ENCODE results near the genes CCL3, CCL3L3, C17orf78 and MRPL45.

DNA sequence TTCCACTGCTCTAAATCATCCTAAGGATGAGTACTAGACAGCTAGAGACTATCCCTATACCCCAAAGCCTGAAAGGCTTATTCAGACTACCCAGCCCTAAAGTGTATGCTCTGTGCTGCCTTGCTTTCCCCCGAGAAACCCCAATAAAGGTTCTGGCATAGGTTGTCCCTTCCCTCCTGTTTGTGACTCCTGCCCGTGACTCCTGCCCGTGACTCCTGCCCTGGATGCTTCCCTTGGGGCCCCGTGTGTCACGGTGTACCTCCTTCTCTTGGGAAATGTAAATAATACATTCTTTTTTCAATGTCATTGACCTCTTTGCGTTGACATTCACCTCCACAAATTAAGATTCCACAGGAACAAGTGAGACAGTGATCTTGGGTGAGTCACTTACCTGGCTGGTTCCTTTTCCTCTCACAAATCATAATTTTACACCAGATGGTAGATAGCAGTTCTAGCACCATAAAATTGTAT lies 682 bp downstream of the CCL15 start:
- PRO-cap: no peak
- RAMPAGE, long total RNA, 2 experiments: no peak in any of the 2 experiments

GRCh38 chr17:36087889-36088683 lies 1.9 kb downstream of the CCL3 start:
- PRO-cap: no peak
- RAMPAGE, long total RNA, 2 experiments: no peak in any of the 2 experiments

DNA sequence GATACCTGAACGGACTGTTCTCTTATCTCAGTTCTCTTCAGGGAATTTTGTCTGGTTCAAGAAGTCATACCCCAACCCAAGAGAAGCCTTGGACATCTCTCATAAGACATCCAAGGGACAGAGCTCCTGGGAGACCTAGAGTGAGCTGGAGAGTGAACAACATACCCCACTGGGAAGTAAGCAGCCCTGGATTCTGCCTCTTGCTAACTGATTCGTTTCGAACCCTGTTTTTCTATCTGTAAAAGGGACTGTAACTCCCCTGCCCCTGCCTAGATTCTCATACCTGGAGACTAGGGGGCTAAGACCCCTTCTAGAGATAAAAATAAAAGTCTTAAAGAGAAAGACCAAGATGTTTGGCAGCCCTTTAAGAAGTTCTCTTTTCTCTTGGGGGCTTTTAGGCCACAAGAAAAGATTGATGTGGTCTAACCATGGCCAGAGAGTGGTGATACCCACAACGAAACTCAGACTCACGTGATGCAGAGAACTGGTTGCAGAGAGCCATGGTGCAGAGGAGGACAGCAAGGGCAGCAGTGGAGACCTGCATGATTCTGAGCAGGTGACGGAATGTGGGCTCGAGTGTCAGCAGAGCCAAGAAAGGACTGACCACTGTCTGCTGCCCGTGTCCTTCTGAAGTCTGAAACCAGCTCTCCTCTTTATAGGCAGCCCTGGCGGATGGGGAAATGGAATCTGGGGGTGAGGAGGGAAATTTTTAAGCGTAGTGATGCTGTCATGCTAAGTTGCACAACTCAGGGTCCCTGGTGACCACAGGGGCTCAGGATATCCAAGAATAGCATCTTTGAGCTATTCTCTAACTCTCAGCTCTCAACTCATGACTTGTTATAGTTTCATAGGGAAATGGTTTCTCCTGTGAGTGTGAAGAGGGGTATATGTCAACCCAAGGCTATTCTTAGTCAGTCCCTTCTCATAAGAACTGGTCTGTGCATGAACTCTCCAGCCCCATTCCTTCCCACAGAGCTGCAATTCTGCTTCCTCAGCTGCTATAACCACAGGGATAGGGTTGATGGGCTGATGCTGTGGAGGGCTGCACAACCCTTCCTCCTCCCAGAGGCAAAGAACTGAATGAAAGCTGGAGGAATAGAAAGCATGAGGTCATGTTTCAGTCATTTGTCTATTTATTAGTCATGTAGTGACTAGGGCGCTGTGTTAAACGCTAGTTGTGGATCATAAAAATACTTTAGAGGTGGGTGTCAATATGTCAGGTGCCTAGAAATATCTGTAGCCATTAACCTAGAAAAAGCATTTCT lies at the start of gene CCL3:
TSS of gene CCL3 (minus strand) at position 629 of the 1,265 bp plus-strand sequence.
- PRO-cap: unidirectional peak, minus-strand start at position 629 of the sequence
- RAMPAGE, long total RNA, 2 experiments: no peak in any of the 2 experiments

DNA sequence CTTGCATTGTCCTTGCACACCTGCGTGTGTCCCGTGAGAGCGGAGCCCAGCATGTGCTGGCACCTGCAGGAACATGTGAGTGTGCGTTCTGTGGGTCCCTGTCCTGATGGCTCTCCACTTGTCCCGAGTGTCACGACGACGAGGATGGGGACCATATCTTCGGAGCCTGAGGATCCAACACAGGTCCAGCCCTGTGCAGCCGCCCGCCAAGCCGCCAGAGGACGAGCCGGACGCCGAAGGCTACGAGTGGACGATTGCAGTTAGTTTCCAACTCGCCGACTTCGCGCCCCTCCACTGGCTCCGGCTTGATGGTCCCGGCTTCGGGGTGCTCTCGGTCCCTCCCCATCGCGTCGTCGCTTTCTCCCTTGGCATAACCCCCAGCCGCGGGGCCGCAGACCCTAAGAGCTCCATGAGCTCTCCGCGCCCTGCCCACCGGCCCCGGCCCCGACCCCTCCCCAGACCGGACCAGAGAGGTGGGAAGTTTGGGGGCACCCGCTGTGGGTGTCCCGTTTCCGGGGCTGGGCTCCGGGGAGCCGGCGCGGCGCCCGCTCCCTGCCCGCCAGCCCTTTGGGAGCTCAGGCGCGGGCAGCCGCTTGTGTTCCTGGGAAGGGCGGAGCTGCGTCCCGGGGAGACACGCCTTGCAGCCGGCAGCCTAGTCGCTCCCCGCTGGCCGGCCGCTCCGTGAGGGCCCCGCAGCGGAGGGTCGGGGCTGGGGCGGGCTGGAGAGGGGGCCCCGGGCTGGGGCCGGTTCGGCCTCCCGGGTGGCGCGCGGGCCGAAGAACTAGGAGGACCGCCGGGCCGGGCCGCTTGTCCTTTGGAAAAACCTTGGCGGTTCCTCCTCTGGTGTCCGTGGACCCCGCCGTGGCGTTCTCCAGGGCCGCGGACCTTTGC lies 6.3 kb upstream of the TBC1D3B start:
- PRO-cap: bidirectional peak, plus-strand start at position 666 of the sequence, minus-strand start at position 569 of the sequence
- RAMPAGE, long total RNA, 2 experiments: no peak in any of the 2 experiments

DNA sequence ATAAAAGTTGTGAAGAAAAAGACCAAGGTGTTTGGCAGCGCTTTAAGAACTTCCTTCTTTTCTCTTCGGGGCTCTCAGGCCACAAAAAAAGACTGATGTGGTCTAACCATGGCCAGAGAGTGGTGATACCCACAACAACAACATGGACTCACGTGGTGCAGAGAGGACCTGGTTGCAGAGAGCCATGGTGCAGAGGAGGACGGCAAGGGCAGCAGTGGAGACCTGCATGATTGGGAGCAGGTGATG lies 189 bp downstream of the CCL3L3 start:
- PRO-cap: no peak
- RAMPAGE, long total RNA, 2 experiments: no peak in any of the 2 experiments

GRCh38 chr17:36196696-36197165 lies at the start of gene CCL3L3:
Gene CCL3L3 (minus strand): TSS chr17:36196758.
- PRO-cap: no peak
- RAMPAGE, long total RNA, 2 experiments: no peak in any of the 2 experiments

DNA sequence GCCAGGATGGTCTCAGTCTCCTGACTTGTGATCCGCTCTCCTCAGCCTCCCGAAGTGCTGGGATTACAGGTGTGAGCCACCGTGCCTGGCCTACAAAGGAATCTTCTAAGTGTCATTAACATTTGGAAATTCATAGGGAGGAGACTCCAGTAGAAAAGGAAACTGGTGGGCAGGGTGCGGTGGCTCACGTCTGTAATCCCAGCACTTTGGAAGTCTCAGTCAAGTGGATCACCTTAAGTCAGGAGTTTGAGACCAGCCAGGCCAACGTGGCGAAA lies 22.8 kb upstream of the DHRS11 start:
- PRO-cap: no peak
- RAMPAGE, long total RNA, 2 experiments: no peak in any of the 2 experiments

DNA sequence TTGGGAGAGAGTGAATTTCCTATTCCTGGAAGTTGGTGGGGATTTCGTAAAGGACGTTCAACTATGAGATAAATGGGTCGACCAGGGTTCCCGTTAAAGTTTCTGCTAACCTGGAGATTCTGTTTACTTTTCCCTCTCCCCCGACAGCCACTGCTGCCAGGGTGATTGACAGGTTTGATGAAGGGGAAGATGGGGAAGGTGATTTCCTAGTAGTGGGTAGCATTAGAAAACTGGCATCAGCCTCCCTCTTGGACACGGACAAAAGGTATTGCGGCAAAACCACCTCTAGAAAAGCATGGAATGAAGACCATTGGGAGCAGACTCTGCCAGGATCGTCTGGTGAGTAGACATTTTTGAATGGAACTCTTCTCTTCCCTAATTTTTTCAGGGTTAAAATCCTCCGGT lies 1.3 kb downstream of the AATF start:
- PRO-cap: no peak
- RAMPAGE, long total RNA, 2 experiments: no peak in any of the 2 experiments

DNA sequence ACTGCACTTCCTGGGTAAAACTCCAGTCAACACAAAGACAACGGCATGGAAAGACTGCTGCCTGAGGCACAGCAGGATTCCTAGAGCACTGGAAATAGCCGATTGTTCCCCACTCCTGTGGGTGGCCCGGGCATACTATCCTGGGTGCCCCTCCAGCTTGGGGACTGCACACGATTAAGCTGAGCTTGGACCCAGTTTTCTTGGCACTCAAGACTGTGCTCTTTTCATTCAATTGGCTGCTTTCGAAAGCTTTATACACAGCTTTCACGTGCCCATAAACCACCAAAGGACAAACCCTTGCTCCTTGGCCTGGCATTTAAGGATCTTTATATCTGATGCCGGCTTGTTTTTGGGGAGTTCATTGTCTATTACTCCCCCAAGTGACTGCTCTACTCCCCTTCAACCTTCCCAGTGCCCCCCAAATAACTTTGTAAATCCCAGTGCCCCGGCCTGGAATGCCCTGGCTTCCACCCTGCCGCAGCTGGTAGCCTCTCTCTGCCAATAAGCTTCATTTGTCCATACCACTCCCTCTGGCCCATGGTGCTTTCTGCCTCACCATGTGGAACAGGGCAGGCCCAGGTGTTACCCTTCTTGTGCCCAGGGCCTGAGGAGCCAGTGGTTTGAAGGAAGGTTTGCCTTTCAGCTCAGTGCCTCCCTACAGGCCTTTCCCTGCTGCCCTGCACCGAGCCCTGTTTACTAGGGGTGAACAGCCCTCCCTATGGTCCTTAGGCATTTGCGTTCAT lies 134.1 kb downstream of the AATF start:
- PRO-cap: no peak
- RAMPAGE, long total RNA, 2 experiments: no peak in any of the 2 experiments

GRCh38 chr17:37089915-37090543 lies 141.3 kb downstream of the AATF start:
- PRO-cap: unidirectional peak, plus-strand start at chr17:37090389
- RAMPAGE, long total RNA, 2 experiments: no peak in any of the 2 experiments

DNA sequence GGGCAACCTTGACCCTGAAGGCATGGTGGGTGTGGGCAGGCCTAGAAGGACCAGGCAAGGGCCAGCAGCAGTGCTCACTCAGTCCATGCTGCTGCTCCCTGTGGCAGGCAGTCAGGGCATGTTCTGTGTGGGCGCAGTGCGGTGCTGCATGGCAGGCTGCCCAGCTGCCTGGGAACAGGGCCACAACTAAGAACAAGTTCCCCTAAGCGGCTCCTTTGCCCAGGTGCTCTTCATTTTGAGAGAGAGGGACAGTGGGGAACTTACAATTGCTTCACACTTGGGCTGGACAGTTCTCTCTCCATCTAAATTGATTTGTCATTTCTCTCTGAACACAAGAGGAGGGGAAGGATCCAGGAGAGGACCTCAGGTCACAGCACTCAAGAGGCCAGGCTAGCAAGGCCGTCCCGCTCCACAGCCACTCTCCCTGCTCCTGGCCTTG lies 158.8 kb downstream of the AATF start:
- PRO-cap: no peak
- RAMPAGE, long total RNA, 2 experiments: no peak in any of the 2 experiments

- PRO-cap: no peak
- RAMPAGE, long total RNA, 2 experiments: start-site peak on the minus strand in 1 of 2 experiments, at chr17:37301463-37301739 at its widest, 14 reads per replicate
Observed at GRCh38 chr17:37301118-37301891, 74.5 kb upstream of the C17orf78 start.

DNA sequence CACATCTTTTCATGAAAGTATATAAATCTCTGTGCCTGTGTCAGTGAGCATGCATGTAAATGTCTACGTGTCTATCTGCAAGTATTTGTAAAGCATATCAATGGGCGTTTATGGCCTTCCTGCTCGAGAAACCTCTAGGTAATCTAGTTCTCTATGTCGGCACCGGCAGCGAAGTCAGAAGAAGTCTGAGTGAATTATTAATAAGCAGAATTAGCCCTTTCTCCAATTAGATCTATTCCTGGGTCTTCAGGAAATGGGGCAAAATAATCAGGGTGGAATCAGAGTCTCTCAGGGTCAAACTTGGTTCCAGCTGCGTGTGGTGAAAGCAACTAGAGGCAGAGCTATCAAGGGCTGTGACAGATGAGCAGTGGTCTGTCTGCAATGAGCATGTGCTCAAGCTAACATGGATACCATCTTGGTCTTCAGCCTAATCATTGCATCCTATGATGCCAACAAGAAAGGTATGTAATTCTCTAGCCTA lies at the start of gene C17orf78:
TSS of gene C17orf78 (plus strand) at position 296 of the 481 bp plus-strand sequence.
- PRO-cap: no peak
- RAMPAGE, long total RNA, 2 experiments: no peak in any of the 2 experiments

DNA sequence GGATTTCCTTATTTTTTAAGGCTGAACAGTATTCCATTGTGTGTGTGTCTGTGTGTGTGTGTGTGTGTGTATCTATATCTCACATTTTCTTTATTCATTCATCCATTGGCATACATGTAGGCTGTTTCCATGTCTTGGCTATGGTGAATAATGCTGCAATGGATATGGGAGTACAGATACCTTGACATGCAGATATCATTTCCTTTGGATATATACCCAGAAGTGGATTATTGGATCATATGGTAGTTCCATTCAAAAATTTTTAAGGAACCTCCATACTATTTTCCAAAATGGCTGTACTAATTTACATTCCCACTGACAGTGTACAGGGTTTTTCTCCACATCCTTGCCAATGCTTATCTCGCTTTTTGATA lies 6.0 kb downstream of the ACACA start:
- PRO-cap: no peak
- RAMPAGE, long total RNA, 2 experiments: no peak in any of the 2 experiments

DNA sequence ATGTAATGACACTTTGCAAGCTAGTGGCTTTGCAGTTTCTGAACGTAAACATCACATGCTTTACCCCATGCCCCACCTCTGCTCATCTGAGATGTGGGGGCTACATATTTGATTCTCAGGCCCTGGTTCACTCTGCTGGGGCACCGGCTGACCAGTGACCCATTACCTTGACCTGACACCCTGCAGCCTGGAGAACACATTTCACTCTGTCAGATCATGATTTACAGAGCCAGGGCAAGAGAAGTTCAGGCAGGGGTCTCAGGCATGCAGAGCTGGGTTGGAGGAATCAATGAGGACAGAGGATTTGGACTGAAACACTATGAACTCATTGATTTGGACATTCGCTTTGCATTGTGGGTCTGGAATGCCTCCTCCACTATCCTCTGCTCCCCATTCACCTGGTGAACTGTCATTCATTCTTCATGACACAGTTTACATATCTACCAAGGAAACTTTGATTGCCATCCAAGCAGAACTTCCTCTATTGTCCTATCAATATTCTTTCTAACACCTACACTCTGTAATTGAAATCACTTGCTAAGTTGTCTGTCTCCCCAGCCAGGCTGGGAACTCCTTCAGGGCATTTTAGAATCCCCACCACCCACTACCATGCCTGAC lies 33.4 kb upstream of the DDX52 start:
- PRO-cap: no peak
- RAMPAGE, long total RNA, 2 experiments: no peak in any of the 2 experiments

- PRO-cap: bidirectional peak, plus-strand start at chr17:37745200, minus-strand start at chr17:37745089
- RAMPAGE, long total RNA, 2 experiments: start-site peak on the minus strand in 1 of 2 experiments, at chr17:37744871-37745603 at its widest, 22 reads per replicate
Observed at GRCh38 chr17:37745152-37745788, 411 bp upstream of the HNF1B start.

- PRO-cap: bidirectional peak, plus-strand start at chr17:38297173, minus-strand start at chr17:38296970
- RAMPAGE, long total RNA, 2 experiments: start-site peak on the plus strand in 1 of 2 experiments, at chr17:38297157-38297175 at its widest, 191 reads per replicate
Observed at GRCh38 chr17:38296783-38297499, at the start of gene MRPL45. Gene MRPL45 (plus strand): TSS chr17:38297168.

DNA sequence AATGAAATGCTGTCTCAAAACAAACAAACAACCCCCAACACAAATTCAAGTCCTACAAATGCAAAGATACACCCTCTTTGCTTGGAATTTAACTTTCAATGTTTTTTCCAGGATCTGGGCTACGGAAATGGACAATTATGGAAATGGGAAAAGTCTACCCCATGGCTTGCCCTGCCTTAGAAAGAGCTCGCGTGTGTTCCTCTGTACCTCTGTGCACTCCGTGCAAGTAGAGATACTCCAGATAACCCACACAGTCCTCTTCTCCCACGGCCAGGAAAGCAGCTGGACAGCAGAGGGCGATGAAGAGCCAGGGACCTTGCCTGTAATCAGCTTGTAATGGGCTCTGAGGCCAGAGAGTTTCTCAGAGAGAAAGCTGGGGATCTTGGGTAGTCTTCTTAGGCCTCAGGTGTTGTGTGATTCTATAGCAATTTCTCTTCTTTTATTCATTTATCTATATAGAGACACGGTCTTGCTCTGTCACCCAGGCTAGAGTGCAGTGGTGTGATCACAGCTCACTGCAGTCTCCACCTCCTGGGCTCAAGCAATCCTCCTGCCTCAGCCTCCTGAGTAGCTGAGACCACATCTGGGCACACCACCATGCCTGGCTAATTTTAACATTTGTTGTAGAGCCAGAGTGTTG lies 2.5 kb upstream of the SOCS7 start:
- PRO-cap: no peak
- RAMPAGE, long total RNA, 2 experiments: no peak in any of the 2 experiments

GRCh38 chr17:38352560-38353168 lies 1.0 kb downstream of the SOCS7 start:
- PRO-cap: no peak
- RAMPAGE, long total RNA, 2 experiments: no peak in any of the 2 experiments

GRCh38 chr17:38366206-38366405 lies 14.5 kb downstream of the SOCS7 start:
- PRO-cap: no peak
- RAMPAGE, long total RNA, 2 experiments: no peak in any of the 2 experiments